Heart right ventricle (tissue), 2 donors: ENCODE measurements around a stretch of chr10.

DNA sequence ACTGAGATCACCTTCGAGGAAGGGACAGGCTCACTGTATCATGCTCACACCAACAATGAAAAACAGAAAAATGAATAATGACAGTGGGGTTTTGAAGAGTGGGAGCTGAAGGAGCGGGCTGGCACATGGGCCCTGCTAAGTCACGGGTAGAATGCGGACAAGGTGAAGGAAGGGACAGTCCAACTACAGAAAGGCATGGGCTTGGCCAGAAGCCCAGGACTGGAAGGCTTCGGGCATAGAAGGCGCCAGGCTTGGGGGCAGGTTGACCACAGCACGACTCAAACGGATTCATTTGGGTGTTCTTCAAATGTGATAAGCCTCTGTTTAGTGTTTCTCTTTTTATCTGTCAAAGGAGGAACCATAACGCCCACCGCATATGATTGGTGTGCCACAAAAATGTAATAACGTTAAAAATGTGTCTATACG is 509.5 kb downstream of the CCSER2 start:
- PRO-cap, 2 experiments, result peak in 1 of 2 experiments; most common plus-strand start position 236 of the sequence (in 1); most common minus-strand start position 153 of the sequence (in 1)

DNA sequence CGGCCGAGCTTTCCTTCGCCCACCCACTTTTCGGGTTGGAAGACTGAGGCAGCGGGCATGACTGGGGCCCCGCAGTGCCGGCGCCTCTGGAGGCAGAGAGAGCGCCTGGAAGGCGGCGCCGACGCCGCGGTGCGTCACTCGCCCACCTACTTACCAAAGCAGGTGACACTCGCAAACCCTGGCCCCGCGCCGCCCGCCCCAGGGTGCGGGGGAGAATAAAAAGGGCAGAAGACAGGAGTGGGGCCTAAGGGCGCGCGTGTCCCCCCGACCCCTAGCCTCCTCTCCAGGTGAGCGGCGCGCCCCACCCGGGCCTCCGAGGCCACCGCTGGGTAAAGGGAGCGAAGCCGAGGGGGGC is 34.2 kb upstream of the GRID1 start:
- PRO-cap, 2 experiments, result no peak in any of the 2 experiments

DNA sequence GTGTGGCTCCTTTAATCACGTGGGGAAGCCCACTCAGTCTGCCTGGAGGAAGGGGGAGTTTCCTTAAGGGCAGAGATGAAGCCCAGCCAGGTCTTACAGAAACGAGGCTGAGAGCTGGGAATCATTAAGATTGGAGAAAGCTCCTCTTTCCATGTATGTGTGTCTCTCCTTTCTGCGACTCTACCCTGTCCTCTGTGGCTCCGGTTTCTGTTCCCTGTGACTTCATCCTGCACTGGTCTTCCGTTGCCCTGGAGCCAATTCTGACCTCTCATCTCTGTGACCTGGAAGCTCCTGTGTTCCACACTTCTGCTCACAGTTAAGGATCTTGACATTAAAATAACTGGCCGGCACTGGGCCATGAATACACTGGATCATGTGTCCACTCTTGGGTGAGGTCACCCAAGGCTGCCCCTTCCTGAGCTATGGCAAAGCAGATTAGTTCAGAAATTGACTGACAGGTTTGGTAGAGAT is 36.4 kb upstream of the GRID1 start:
- PRO-cap, 2 experiments, result no peak in any of the 2 experiments

GRCh38 chr10:86453040-86454126 is 68.2 kb downstream of the WAPL start:
- PRO-cap, 2 experiments, result no peak in any of the 2 experiments

DNA sequence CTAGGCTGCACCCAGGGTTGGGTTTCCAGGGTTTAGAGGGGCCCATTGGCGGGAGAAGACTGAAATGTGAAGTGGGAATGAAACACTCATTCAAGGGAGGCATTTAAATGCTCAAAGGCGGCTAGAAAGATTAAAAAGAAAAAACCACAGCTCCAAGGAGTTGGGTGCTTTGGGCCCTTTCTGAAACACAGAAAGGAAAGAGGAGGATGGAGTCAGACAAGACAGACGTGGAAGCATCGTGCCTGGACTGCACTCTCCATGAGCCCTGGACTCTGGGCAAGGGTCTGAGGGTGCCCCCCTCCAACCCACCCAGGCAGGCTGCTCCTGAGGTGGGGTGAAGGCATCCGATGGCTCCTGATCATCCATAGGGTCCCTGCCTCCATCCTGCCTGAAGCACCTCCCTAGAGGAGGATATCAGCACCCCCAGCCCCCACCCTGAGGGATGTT is 6.3 kb downstream of the LDB3 start:
- PRO-cap, 2 experiments, result no peak in any of the 2 experiments

DNA sequence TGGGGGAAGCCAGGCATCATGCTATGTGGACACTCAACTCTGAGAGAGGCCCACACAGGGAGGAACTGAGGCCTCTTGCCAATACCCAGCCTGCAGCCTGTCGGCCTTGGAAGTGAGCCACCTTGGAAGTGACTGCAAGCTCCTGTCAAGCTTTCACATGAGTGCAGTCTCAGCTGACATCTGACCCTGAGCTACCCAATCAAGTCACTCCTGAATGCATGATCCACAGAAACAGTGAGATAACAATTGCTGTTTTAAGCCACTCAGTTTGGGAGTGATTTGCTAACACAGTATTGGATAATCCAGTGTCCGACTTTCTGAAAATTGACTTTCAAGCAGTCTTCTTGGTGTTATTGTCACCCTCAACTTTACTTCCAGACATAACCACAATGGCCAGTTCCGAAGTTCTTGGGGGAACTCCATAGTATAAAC is 56.3 kb downstream of the MMRN2 start:
- PRO-cap, 2 experiments, result peak in 1 of 2 experiments; most common plus-strand start position 266 of the sequence (in 1); most common minus-strand start position 130 of the sequence (in 1)

DNA sequence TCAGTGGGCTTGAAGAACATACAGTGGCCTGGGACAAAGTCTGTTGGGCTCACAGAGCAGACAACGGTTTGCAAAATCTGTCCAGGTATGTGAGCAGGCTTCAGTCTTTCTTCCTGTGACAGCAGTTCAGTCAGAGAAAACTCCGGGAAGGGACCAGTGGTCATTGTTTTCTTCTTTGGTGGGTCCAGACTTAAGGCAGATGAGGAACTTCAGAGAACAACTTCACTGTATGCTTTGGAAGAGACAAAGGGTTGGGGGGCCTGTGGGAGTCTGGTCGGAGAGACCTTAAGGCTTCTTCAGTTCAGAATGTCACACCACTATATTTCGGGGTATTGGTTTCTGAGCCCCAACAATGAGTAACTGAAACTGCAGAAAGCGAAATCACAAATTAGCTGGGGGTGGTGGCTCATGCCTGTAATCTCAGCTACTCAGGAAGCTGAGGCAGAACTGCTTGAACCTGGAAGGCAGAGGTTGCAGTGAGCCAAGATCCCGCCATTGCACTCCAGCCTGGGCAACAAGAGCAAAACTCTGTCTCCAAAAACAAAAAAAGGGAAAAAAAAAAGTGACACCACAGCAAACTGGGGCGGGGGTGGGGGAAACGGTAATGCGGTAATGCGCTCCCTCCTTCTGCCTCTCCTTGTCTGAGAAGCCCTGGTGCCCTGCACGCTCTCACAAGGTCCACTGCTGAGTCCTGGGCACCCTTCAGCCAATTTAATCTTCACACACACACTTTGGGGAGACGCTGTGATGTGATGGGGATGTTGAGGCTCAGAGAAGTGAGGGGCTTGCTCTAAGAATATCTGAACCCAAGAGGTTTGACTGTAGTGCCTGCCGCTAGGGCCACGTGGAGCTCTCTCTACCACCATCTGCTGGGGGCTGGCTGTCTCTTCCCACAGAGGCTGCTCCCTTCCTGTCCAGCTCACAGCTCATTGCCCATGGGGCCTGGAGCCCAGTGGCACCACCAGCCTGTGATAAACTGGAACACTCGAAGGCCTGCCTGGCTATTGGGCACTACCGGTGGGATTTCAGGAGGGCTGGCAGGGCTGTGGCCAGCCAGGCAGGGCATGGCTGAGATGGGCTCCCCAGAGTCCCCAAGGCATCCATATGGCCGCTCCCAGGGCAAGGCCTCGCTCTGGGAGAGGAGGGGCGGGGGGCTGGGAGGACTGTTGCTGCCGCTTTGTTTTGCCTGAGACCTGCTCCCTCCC is 2.0 kb upstream of the ADIRF start:
- PRO-cap, 2 experiments, result no peak in any of the 2 experiments

- PRO-cap, 2 experiments, result no peak in any of the 2 experiments
Observed at GRCh38 chr10:86972733-86973439, 4.6 kb downstream of the ADIRF start.

DNA sequence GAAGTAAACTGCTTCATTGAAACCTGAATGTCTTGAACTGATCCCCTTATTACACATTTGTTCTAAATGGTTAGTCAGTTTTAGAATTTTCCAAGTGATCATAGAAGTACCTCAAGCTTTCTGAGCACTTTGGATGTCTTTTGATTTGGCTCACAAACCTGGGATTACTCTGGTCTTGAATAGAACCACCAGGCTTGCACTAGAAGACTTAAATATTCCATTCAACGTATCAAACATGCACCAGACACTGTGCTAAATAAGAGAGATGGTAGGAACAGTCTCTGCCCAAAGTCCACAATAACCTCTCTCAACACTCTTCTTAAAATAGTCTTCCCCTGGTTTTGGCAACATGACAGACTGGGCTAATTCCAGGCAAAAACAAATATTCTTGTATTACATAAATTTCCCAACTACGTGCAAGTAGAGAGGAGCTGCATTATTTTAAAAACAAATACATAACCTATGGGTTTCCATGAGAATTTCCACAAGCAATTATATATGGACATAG is 64.9 kb upstream of the PAPSS2 start:
- PRO-cap, 2 experiments, result no peak in any of the 2 experiments

- PRO-cap, 2 experiments, result peak in 1 of 2 experiments; most common plus-strand start chr10:87660951 (in 1); most common minus-strand start chr10:87660906 (in 1)
Observed at GRCh38 chr10:87660759-87661269, 1.1 kb downstream of the PAPSS2 start.

GRCh38 chr10:87670243-87670837 is 10.7 kb downstream of the PAPSS2 start:
- PRO-cap, 2 experiments, result no peak in any of the 2 experiments

DNA sequence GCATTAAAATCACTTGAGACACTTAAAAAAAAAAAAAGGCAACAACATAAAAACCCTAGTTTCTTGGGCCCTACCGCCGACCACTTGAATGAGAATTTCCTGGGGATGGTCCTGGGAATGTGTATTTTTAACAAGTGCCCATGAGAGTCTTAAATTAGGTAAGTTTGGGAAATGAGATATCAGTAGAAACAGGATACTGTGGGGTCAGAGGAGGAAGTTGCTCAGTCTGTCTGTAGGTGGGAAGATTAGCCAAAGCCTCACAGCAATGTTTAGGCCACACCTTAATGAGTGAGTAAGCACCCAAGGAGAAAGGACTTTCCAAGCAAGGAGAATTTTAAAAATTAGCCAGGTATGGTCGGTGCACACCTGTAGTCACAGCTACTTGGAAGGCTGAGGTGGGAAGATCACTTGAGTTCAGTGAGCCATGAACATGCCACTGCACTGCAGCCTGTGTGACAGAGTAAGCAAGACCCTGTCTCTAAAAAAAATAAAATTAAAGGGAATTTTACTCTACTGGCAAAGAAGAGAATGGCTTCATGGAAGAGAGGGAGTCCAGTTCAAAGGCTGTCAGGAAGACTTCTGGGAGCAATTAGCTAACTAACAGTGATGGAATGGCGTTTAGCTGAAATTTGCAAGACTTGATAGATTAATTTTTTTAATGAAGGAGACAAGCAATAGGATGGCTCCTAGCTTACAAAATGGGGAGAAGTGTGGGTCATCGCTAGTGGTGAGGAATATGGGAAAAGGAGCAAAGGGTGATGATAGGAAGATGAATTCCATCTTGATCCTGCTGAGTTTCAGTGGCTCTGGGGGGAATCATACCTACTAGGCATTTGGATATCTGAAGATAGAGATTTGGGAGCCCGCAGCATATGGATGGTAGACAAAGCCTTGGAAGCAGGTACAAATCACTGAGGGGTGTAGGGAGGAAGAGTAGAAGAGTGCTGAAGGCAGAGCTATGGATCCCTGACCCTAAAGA is 32.1 kb downstream of the PAPSS2 start:
- PRO-cap, 2 experiments, result no peak in any of the 2 experiments

DNA sequence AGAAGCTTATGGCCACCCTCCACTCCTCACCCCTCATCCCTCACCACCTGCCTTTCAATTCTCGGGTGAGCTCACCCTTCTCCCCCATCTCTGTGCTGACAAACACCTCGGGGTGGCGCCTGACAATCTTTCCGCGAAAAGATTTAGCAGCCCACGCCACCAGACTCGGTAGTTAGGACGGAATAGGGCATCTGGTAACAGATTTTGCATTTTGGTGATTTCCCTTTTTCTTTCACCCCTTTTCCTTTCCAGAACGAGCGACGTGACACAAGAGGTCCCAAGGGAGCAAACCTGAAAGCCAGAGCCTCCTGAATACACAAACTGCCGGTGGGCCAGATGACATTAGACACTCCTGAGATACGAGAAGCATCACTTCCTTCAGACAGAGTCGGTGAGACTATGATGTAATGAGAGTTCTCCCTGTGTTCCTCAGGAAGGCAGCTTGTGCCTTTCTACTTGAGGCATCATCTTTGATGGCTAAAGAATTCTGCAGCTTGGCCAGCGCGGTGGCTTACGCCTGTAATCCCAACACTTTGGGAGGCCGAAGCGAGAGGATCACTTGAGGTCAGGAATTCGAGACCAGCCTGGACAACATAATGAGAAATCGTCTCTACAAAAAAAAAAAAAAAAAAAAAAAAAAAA is 745 bp upstream of the ATAD1 start:
- PRO-cap, 2 experiments, result no peak in any of the 2 experiments

GRCh38 chr10:87871857-87872305 is 8.5 kb downstream of the PTEN start:
- PRO-cap, 2 experiments, result no peak in any of the 2 experiments

- PRO-cap, 2 experiments, result no peak in any of the 2 experiments
Observed at GRCh38 chr10:87920251-87920687, 56.8 kb downstream of the PTEN start.

DNA sequence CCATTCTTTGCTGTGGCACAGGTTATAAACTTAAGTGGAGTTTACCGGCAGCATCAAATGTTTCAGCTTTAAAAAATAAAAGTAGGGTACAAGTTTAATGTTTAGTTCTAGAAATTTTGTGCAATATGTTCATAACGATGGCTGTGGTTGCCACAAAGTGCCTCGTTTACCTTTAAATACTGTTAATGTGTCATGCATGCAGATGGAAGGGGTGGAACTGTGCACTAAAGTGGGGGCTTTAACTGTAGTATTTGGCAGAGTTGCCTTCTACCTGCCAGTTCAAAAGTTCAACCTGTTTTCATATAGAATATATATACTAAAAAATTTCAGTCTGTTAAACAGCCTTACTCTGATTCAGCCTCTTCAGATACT is 104.8 kb downstream of the PTEN start:
- PRO-cap, 2 experiments, result no peak in any of the 2 experiments

DNA sequence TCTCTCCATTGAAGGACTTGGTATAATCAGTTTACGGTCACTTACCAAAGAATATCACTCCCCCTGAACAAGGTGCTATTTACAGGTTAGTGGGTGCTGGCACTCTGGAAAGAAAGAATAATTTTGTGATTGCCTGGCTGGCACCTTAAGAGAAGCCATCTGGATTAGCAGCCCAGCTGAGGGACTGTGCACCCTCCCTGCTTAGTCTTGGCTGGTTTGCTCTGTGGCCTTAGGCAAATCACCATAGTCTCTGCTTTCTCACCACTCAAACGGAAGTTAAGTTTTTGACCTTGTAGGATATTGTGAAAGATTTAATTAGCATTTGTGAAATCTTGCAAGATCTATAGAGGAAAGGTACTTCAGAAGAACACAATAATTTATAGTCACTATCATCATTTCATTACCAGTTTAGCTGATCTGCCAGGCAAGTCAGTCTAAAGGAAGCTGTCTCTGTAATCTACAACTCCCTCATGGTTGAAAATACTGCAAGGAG is 219.4 kb downstream of the PTEN start:
- PRO-cap, 2 experiments, result no peak in any of the 2 experiments

DNA sequence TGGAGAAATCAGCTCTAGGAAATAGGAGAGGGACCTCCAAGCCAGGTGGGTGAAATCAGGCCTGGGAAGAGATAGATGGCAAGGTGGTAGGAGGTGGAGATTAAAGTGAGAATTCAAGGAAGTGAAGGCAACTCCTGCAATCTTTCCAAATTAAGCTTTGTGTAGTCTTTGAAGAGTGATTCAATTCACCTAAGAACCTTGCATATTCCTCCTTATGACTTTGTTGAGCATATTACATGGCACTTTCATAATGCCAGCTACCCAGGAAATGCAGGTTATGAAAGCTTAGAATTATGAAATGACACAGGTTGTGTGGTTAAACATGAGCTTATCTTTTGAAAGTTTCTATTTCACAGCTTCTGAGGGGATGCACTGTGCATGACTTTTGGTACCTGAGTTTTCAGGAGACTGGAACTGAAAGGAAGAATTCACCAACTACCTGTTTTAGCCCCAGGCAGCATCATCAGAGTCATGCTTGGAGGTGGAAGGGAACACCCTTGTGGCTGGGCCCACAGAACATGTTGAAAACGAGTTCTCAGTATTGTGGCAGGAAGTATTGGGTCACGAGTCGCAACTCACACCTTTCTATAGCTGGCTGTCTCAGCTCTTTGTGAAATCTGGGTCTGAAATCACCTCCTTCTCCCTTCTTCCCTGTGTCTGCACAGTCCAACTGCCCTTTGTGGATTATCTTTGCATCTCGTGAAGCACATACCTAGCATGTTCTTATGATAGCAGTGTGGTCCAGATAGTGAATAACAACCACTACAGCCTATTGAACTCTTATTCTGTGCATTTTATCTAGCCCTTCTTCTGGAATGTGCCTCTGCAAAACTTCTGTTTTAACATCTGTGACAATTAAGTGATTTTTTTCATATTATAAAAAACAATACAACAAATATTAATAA is 228.2 kb downstream of the PTEN start:
- PRO-cap, 2 experiments, result no peak in any of the 2 experiments

- PRO-cap, 2 experiments, result peak in 1 of 2 experiments; most common plus-strand start chr10:88148272 (in 1)
Observed at GRCh38 chr10:88148174-88148373, 284.6 kb downstream of the PTEN start.

GRCh38 chr10:88217189-88217388 is 353.7 kb downstream of the PTEN start:
- PRO-cap, 2 experiments, result no peak in any of the 2 experiments